ENCODE measurements around a stretch of chr2.

GRCh38 chr2:8627763-8628098 is 54.1 kb upstream of the ID2 start:
- PRO-cap: no peak
- RAMPAGE, long total RNA: no peak

DNA sequence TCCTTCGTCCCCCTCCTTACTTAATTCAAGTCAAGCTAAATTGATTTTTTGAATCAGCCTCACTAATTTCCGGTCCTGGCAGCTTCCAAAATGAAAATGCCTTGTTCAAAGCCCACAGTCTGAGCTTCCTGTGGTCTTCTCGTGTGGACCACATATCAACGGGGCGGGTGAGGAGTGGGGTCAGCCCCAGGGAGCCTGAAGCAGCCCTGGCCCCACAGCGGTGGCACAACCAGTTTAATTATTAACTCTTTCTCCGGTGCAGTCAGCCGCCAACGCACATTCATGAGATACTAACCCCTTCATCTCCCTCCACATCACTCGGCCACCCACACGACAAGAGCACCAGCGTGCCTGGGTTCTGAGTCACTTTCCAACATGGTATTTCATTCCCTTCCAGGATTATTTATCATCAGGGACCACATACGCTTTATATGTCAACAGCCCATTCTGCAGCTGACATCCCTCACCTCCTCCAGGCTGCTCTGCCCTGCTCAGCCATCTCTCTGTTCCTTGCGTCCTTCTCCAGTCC is 48.1 kb upstream of the ID2 start:
- PRO-cap: no peak
- RAMPAGE, long total RNA: no peak

DNA sequence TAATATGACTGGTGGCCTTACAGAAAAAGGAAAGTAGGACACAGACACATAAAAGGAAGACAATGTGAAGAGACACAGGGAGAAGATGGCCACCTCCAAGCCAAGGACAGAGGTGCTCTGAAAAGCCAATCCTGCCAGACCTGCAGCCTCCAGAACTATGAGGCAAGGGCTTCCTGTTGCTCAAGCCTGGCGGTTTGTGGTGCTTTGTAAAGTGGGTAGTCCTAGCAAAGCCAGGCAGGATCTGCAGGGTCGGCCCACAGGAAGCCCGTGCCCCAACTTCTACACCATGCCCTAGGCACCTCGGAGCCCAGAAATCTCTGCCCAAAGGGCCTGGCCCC is 37.4 kb upstream of the ID2 start:
- PRO-cap: no peak
- RAMPAGE, long total RNA: no peak

- PRO-cap: no peak
- RAMPAGE, long total RNA: no peak
Measured at GRCh38 chr2:8818600-8818975, 18.8 kb downstream of the KIDINS220 start.

DNA sequence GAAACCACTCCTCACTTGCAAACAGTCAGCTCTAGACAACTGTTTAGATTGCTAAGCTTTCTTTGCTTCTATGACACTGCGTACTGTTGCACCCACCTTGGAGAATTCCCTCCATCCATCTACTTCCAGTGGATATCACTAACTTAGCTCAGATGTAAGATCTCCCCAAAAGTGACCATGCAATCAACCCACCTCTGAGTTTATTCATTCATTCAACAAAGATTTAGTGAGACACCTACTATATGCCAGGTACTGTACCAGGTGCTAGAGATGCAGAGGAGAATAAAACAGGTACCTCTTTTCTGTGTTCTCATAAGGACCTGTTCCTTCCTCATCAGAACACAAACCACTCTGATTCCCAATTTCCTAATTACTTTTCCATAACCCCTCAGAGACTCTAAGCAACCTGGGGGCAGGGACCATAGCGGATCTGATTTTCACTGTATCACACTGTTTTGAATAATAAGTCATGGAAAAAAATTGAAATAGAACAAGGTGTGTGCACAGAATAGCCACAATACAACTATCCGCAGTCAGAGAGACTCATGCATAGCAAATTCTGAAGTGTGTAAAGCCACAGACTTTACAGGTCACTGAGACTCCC is 20.9 kb downstream of the MBOAT2 start:
- PRO-cap: no peak
- RAMPAGE, long total RNA: no peak

DNA sequence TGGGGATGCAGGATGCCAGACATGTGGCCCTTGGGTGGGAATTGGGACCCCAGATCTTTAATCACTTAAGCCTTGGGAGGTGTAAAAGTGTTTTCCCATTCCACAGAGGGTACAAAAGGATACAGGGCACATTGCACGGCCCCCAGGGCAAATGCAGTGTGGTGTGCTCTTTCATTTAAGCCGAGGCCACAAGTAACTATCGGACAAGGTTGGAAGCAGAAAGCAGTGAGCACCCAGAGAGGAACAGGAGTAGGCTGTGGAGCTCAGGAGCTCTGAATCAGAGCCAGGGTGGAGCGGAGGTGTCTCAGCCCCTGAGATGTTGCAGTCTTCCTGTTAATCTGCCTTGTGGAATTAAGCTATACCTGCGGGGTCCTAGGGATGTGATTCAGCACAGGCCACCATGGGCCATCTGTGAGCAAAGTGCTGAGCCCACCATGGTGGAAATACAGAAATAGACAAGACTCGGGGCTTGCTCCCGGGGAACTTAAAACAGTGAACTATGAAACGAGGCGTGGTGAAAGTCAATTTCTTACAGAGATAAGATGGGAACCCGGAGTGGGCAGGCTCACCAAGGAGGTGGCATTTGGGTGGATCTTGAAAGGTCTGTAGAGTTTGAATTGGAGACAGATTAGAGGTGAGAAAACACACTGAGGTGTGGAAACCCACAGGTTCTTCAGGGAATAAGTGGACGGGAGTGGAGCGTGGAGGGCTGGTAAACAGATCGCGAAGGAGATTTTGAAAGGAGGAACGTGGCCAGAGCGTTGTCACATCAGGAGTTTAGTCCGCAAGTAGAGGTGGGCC is 44.0 kb downstream of the ASAP2 start:
- PRO-cap: no peak
- RAMPAGE, long total RNA: no peak

- PRO-cap: no peak
- RAMPAGE, long total RNA: no peak
Measured at GRCh38 chr2:9304851-9305668, 98.4 kb downstream of the ASAP2 start.

DNA sequence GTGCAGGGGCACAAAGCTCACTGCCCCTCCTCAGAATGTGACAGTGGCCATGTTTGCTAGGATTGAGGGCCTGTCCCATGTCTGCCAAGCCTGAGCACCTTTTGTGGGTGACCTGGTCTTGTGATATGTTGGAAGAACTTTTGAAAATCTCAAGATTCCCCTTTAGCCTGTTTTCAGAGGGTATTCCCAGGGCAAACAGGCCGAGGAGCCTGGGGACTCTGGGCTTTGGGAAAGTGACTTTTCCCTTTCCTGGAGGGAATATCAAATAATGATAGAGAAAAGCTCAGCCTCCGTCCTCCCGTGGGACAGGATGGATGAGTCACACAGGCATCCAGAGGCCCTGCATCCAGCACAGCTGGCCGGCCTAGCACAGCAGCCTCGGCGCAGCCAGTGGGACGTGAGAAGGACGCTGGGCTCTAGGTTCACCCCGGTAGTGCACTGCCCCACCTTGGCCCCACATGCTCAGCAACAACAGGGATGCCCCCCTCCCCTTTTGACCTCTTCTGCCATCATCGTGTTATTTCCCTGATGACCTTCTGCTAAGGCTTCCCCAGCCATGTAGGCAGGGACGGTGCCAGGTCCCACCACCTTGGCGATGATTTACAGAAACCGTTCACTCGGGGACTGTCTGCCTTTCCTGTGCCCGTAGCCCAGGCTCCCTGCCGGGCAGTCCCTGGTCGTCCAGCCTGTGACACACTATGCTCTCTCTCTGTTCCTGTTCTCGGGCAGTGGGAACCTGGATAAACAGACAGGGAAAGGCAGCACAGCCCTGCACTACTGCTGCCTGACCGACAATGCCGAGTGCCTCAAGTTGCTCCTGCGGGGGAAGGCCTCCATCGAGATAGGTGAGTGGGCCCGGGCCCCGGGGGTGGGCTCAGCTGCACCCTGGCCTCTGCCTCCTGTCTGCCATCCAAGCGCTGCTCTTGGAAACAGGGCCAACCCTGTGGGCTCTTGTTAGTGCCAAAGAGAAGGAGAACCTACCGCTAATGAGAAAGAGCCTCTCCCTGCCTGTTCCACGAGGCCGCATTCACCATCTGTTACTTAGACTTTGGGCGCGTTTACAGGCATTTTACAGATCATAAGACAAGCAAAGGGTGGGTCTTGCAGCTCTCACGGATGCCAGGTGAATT is 44.7 kb downstream of the ITGB1BP1 start:
- PRO-cap: no peak
- RAMPAGE, long total RNA: no peak

- PRO-cap: no peak
- RAMPAGE, long total RNA: no peak
Measured at GRCh38 chr2:9415768-9416334, 7.5 kb downstream of the ITGB1BP1 start.

DNA sequence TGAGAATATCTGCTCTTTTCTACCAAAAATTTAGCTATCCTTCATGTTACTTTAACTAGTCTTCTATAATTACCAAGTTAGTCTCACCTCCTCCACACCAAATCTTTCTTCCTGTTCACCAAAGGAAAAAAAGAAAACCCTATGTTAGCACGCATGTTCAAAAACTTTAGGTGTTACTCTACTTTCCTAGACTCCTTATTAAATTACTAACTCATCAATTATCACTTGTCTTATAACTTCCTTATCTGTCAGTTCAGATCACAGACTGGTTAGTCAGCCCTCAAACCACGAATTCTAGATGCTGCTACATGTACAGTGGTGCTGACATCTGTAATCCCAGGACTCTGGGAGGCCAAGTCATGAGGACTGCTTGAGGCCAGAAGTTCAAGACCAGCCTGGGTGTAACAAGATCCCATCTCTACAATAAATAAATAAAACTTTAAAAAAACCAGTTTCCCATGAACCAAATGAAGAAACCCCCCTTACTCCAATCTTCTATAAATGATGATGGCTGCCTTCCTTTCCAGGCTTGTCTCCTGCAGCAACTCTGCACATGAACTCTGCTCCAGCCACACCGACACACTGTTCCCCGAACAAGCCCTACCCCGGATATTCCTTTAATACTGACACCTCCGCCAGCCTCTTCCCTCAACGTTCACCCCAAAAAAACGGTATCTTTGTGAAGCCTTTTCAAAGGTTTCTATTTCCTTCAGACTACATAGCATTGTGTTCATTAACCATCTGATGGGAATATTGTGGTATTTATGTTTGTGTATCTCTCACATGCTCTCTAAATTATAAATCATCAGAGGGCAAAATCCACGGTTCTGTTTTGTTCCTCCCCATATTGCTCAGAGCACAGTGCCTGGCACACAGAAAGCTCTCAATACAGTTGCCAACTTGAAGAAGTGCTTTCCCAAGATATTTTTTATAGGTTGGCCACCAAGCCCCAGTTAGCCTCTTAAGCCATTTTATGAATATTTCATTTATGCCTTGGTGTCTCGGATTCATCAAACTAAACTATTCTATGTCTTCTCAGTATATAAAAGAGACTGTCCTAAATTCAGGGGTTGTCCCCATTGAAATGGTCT is 3.2 kb downstream of the YWHAQ start:
- PRO-cap: no peak
- RAMPAGE, long total RNA: no peak

DNA sequence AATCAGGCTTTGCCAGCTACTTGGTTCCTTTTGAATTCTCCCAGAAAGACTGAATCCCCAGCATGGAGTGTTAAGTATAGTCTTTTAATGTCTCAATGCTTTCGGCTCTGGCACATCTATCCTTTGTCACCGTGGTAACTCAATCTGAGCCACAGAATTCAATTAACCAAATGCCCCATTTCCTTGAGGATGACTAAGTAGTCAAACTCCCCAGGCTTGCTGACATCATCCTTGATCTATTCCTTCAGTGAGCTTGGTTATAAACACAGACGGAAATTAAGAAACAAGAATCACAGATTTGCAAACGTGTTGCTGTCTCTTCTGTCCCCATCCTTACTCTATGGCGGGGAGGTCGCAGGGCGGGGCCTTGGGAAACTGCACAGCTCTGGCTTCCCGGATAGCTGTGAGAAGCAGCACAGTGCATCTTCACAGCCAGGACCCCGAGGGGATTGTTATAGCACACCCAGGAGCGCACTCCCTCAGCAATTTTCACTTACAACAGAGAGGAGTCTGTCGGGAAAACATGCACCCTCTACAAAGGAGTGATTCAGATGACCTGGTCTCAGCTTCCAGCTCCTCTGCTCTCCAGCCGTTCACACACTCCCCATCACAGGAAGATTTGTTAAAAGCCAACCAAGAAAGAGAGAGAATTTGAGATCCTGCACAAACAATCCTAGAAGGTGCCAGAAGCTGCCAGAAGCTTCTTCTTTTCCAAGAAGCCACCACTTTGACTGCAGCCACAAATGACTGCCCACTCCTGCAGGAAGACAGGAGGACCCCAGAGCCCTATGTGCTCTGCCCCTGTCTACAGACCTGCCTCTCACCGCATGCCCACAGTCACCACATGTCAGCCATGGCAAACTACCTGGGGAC is 44.8 kb upstream of the YWHAQ start:
- PRO-cap: no peak
- RAMPAGE, long total RNA: no peak

DNA sequence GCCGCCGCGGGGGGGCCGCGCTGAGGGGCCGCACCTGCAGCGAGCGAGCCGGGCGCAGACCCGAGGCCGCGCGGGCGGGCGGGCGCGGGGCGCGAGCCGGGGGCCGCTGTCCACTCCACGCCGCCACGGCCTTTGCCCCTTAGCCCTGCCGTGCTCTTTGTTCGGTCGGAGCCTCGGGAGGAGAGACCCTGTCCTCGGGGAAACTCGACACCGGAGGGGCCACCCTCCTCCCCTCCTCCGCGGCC is 305 bp downstream of the GRHL1 start:
- PRO-cap: no peak
- RAMPAGE, long total RNA: no peak

DNA sequence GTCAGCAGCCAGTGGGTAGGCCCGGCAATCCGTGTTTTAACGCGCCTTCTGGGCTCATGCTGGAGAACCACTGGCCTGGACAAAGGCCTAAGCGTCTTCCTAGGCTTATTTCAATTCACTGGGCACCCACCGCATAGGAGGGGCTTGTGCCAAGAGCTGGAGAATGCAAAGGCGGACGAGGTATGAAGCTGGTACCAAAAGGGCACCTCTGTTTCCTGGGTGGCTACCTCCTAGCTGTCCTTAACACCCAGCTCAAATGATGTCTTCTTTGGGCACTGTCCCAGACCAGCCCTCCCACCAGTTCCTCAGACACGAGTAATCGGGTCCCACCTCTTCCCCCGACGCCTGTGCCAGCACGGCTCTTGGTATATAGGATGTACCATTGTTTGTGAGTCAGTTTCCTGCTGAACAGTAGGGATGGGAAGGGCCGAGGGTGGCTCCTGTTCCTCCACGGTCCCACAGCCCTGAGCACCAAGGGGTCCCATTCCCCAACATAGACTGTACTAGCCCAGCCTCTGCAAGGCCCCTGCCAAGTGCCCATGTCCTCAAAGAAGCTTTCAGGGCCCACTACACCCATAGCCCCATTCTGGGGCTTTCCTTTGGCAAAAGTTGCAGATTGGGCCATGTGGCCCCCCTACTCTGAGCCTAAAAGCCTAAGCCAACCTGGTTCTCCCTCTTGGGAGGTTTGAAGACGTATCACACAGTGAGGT is 5.8 kb upstream of the KLF11 start:
- PRO-cap: no peak
- RAMPAGE, long total RNA: no peak

DNA sequence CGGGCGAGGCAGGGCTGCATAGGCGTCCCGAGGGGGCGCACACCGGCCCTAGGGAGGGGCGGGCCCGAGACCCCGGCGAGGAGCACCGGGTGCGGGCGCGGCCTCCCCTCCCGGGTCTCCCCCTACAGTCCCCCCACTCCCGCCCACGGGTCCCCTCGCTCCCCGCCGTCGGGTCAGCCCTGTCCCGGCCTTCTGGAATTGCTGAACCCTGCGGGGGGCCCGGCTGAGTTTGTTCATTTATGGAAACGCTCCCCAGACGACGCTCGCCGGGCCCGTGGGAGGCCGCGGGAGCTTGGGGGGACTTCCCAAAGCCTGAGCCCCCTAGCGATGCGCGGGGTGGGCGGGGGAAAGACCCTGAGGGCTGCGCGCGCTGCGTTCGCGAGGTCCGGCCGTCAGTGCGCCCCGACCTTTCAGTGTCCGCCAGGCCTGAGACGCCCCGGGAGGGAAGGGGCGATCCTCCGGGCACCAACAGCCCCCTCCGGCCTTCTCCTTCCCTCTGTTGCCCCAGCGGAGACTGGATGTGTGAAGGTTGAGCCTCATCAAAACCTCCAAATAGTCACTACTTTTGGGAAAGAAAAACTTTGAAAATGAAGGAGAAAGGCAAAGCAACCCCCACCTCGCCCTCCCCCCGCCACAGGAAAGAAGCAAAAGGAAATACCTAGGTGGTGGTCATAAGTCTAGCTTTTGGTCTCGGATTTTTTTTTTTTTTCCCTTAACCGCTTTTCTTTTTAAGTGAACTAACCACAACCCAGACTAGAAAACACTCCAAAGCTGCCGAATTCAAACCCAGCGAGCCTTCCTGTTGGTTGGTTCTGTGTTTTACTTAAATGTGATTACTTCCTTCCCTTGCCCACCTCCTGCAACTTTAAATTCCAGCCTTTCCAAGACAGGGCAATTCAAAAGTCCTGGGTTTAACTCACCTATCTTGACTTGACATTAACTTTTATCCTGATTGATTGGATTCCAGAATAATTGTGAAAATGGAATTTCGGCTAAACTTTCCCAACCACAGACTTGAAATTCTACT is 531 bp upstream of the CYS1 start:
- PRO-cap: no peak
- RAMPAGE, long total RNA: no peak

DNA sequence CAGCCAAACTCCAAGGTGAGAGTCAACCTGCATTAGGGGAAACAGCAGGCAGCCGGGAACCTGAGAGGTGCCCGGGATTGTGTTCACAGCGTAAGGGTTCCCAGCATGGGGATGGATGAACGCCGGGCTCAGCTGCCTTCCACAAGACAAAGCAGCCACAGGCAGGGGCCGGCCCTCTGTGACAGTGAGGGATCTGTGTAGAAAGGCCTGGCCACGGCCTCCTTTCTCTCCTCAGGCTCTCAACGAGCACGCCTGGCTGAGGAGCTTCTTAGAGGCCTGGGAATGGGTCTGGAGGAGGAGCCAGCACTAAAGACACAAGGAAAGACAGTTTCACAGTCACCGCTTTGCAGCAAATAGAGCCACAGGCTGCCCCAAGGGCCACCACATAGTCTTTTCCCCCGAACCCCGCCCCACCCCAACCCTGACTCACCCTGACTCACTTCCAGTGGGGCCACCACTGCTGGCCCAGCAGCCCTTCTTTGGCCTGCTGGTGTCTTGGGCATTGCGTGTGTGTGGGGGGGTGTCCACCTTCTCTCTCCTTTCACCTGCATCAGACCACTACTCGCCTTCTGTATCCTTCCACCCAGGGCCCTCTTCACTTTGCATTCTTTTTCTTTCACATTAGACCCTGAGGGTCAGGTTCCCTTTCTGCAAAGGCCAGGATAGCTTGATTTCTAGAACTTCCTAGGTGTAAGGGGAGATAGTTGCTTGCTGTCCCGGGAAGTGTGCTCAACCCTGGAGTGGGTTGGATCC is 19.5 kb upstream of the HPCAL1 start:
- PRO-cap: no peak
- RAMPAGE, long total RNA: no peak

- PRO-cap: no peak
- RAMPAGE, long total RNA: no peak
Measured at GRCh38 chr2:10285207-10286042, 17.3 kb upstream of the HPCAL1 start.

- PRO-cap: no peak
- RAMPAGE, long total RNA: no peak
Measured at GRCh38 chr2:10300517-10300793, 2.2 kb upstream of the HPCAL1 start.

DNA sequence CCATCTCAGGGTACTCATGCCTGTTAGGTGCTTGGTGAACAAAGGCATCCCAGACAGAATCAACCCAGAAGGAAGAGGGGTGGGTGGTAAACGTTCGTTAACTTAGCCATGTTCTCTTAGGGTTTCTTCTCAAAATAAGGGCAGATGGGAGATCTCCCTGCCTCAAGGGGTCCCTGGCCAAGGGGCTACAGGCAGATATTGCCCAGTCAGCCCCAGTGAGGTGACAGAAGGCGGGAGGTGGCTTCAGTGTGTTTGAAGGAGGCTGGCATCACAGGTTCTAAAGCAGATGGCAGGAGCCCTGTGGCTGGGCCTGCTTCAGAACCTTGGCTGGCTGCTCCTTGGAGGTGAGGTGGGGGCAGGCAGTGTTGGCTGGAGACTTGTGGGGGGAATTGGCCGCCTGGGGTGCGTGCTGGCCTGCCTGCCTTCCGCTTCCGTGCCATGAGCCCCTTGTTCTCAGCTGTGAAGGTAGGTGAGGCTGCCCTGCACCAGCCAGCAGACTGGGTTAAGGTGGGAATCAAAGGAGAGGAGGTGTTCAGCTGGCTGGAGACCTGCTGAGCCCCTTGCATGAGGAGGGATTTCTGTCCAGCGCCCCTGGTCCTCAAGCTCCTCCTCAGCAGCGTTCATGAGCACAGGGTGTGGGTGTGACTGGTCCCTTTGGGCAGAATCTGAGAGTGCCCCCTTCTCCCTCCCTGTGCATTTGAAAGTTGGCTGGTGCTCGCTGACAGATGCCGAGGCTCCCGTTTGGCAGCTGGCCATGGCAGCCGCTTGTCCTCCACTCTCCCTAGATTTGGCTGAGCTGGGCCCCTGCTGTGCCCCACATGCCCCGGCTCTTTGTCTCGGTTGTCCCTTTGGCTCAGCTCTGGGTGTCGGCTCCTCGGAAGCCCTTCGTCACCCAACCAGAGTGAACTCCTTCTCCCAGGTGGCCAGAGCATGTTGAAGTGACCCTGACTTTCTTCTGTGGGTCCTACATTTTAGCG is 23.7 kb downstream of the HPCAL1 start:
- PRO-cap: no peak
- RAMPAGE, long total RNA: no peak

GRCh38 chr2:10331642-10332792 is 29.3 kb downstream of the HPCAL1 start:
- PRO-cap: no peak
- RAMPAGE, long total RNA: no peak

DNA sequence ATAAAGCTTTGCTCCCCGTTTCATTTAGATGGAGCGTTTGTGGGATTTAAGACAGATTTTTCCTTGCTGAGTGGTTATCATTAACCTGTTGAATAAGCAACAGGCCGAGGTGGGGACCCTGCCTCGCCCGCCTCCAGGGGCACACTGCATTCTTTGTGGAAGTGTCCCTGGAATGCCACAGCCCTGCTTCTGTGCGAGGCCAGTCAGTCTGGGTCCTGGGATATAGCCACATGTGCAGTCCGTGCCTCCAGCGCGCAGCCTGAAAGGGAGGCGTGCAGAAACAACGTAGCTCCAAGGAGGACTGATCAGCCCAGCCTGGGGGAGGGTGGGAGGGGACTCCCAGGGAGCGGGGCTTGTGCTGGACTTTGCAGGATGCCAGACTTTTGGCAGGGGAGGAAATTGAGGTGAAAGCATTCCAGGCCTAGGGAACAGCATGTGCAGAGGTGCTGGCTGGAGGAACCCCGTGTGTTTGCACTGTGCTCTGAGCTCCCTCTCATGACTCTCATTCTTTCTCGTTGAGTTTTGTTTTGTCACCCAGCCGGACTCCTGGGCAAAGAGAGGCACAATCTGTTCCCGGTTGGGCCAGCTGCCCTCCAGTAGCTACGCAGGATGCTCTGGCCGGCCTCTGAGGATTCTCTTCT is 39.6 kb downstream of the HPCAL1 start:
- PRO-cap: no peak
- RAMPAGE, long total RNA: no peak

Measured in Karpas-422 (cell line).